ENCODE measurements around a stretch of chr22.

DNA sequence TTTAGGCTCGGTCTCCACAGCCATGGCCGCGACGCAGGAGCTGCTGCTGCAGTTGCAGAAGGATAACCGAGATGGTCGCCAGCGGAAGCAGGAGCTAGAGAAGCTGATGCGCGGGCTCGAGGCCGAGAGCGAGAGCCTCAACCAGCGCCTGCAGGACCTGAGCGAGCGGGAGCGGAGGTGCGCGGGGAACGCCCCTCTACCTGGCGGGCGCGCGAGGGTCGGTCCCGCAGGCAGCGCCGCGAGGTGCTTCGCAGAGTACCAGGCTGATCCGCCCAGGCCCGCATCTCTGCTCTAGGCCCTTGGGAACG lies 205 bp downstream of the TMEM191C start:
- PRO-cap = no peak

- PRO-cap = no peak
Observed at GRCh38 chr22:21626087-21626893, 3.5 kb downstream of the YDJC start.

GRCh38 chr22:21657374-21658423 lies 8.1 kb upstream of the PPIL2 start:
- PRO-cap = unidirectional peak, plus-strand start at chr22:21657632

DNA sequence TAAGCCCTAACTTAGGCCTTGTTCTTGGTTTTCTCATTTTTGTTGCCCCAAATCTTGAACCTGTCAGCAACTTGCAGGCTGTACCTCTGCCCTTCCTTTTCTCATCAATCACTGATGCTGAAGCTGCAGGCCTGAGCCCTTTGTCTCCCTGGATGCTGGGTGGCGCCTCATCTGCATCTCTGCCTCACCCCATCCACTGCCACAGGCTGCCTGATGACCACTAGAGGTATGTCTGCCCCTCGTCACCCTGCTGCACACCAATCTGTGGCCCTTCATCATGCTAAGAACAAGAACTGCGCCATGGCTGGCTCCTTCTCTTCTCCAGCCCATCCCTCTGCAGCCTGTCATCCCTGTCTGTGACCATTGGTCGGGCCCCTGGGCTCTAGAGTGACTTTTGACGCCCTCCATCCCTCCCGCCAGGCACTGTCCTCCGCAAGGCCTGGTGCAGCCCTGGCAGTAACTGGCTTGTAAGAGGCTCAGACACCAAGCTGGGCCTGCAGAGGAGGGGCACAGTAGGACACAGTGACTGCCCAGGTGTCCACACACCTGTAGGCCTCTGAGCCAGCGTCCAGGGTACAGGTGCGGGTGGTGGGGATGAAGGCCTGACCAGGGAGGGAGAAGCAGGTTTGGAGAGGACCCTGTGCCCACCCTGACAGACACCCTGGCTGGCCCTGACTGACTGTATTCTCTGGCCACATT lies 31.0 kb downstream of the PPIL2 start:
- PRO-cap = no peak

- PRO-cap = no peak
Observed at GRCh38 chr22:21755872-21756461, 20.4 kb upstream of the YPEL1 start.

- PRO-cap = no peak
Observed at GRCh38 chr22:21758739-21759905, 23.5 kb upstream of the YPEL1 start.

- PRO-cap = no peak
Observed at GRCh38 chr22:21765877-21766657, 30.5 kb upstream of the YPEL1 start.

DNA sequence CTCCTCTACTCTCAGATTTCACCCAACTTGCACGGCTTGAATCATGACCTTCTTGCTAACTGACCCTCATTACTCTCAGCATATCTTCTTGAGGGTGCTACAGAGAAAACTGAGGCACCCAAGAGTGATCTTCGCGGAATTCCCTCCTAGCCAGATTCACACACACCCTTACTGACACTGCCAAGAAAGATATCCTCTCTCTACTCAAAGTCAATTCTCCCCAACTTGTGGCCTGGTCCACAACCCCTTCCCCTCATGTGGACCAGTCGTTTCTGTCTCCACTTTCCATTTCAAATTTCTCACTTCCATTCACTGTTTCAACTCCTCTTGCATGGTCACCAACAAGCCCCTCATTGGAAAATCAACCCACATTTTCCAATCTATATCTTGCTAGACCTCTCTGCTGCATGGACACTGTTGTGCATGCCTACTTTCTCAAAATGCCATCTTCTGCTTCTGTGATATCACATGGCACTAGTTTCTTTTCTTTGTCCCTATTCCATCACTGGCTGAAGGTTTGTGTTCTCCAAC lies 41.4 kb upstream of the YPEL1 start:
- PRO-cap = no peak

GRCh38 chr22:21866153-21867049 lies 1.0 kb downstream of the MAPK1 start:
- PRO-cap = no peak

- PRO-cap = no peak
Observed at GRCh38 chr22:22085658-22086187, 103.1 kb upstream of the TOP3B start.

DNA sequence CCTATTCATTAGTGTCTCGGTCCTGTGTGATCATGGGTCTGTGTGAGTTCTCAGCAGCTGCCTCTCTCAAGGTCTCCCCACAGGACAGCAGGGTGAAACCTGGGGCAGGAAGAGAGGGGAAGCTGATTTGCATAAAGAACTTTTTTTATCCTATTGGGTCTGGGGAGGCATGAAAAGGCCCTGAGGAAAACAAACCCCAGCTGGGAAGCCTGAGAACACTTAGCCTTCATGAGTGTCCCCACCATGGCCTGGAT lies 115.9 kb upstream of the TOP3B start:
- PRO-cap = no peak

DNA sequence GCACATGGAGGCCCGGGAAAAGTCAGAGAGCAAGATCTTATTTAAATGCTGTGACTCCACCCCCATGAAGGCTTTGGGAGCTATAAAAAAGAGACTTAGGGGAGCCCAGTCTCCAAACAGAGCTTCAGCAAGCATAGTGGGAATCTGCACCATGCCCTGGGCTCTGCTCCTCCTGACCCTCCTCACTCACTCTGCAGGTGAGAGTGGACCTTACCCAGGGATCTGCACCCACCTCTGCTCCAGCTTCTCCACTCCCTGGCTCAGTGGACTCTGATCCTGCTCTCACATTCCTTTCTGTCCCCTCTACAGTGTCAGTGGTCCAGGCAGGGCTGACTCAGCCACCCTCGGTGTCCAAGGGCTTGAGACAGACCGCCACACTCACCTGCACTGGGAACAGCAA lies 29.9 kb upstream of the VPREB1 start:
- PRO-cap = no peak

DNA sequence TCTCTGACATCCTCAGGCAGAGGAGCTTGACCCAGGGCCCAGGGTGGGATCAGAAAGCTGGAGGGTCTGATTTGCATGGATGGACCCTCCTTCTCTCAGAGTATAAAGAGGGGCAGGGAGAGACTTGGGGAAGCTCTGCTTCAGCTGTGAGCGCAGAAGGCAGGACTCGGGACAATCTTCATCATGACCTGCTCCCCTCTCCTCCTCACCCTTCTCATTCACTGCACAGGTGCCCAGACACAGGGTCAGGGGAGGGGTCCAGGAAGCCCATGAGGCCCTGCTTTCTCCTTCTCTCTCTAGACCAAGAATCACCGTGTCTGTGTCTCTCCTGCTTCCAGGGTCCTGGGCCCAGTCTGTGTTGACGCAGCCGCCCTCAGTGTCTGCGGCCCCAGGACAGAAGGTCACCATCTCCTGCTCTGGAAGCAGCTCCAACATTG lies 77.8 kb downstream of the VPREB1 start:
- PRO-cap = no peak

DNA sequence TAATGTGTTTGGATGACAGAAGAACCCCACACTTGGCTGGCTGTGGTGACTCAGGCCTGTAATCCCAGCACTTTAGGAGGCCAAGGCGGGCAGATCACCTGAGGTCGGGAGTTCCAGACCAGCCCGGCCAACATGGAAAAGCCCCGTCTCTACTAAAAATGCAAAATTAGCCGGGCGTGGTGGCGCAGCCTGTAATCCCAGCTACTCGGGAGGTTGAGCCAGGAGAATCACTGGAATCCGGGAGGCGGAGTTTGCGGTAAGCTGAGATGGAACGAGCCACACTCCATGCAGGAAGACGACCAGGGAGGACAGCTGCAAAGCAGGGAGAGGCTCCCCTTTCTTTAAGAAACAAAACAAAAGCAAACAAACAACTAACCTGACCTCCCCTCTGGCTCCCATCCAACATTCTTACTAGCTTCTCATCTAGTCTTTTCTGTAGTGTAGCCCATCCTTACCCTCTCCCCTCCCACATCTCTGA lies 84.2 kb downstream of the ZNF280B start:
- PRO-cap = no peak

DNA sequence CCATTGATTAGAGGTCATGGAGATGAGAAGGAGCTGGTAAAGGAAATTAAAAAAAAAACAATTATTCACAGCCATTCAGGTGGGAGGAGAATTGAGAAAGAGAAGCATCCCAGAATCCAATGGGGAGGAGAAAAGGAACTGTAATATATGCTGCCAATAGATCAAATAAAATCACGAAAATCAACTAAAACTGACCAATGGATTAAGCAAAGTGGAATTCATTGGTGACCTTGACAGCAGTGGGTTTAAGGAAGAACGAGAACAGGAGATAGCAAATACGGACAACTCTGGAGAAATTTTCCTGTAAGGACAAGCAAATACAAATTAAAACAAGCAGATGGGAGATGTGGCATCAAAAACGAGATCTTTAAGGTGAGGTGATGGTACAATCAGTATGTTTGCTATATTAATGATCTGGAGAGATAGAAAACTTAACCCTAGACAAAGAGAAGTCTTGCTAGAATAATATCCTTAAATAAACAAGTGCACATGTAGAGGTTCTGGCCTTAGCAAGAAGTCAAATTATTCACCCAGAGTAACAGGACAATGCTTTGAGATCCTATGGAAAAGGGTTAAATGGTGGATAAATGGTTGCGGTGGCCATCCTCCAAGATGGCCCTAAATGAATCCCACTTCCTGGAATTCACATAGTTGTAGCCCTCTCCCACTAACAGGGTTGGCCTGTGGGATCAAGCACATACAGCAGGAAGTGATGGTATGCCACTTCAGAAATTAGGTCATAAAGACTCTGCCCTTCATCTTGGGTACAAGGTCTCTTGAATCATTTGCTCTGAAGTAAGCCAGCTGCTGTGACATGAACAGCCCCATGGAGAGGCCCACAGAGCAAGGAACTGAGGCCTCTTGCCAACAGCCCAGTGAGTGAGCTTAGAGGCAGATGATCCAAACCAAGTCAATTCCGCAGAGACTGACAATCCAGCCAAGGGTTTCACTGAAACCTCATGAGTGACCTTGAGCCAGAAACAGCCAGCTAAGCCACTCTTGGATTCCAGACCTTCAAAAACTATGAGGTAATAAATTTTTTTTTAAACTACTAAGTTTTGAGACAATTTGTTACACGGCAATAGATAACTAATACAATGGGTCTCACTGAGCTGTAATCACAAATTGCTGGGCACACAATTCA lies 1.9 kb downstream of the ZNF280B start:
- PRO-cap = no peak

- PRO-cap = no peak
Observed at GRCh38 chr22:22587669-22587940, 28.5 kb upstream of the PRAME start.

GRCh38 chr22:22720256-22720716 lies 75.9 kb downstream of the GGTLC2 start:
- PRO-cap = no peak

DNA sequence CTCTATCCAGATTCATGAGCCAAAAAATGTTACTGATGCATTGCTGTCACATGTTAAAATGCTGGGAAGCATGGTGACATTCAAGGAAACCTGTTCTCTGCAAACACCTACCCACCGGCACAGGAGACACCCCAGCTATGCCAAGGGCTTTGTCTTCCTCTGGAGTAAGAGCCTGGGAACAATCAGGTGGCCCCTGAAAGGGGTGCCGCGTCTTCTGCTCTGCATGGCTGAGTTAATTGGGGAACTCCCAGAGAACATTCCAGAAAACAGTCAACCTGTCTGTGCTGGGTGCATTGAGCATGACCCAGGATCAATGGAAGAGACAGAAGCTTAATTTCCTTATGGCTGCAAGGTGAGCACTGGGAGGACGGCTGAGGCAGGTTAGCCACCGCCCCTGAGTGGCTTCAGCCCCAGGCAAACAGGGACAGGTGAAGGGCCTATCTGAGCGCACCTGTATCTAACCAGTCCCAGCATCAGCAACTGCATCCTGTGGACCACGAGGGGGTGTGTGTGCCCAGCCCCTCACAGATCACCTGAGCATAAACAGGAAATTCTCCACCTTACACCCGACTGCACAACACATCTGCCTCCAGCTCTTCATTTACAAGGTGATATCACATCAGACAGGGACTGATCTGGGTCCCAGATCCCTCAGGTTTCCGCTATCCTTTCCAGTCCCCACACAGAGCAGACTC lies 108.5 kb downstream of the GGTLC2 start:
- PRO-cap = no peak

DNA sequence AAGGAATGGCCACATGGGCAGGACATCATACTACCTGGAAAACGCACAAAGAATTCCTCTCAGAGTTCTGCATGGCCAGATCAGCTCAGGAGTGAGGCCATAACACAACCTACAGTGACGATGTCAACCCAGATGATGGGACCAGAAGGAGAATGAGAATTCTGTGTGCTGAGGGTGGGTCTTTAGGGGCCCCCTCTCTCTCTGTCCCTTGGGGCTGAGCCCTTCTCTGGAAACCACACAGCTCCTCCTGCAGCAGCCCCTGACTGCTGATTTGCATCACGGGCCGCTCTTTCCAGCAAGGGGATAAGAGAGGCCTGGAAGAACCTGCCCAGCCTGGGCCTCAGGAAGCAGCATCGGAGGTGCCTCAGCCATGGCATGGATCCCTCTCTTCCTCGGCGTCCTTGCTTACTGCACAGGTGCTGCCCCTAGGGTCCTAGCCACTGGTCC lies 7.2 kb upstream of the IGLL5 start:
- PRO-cap = no peak

GRCh38 chr22:22901493-22902072 lies 14.0 kb downstream of the IGLL5 start:
- PRO-cap = no peak

Measured in pulmonary artery (tissue), 1 donor.